ENCODE data around the gene NMBR.

GRCh38 chr6:139587965-139588585 is 213.6 kb upstream of the CITED2 start:
- PRO-cap = no peak
- RAMPAGE, long total RNA, 4 experiments = no peak in any of the 4 experiments

GRCh38 chr6:139656001-139656424 is 281.6 kb upstream of the CITED2 start:
- PRO-cap = bidirectional peak, plus-strand start at chr6:139656337, minus-strand start at chr6:139656208
- RAMPAGE, long total RNA, 4 experiments = no peak in any of the 4 experiments

DNA sequence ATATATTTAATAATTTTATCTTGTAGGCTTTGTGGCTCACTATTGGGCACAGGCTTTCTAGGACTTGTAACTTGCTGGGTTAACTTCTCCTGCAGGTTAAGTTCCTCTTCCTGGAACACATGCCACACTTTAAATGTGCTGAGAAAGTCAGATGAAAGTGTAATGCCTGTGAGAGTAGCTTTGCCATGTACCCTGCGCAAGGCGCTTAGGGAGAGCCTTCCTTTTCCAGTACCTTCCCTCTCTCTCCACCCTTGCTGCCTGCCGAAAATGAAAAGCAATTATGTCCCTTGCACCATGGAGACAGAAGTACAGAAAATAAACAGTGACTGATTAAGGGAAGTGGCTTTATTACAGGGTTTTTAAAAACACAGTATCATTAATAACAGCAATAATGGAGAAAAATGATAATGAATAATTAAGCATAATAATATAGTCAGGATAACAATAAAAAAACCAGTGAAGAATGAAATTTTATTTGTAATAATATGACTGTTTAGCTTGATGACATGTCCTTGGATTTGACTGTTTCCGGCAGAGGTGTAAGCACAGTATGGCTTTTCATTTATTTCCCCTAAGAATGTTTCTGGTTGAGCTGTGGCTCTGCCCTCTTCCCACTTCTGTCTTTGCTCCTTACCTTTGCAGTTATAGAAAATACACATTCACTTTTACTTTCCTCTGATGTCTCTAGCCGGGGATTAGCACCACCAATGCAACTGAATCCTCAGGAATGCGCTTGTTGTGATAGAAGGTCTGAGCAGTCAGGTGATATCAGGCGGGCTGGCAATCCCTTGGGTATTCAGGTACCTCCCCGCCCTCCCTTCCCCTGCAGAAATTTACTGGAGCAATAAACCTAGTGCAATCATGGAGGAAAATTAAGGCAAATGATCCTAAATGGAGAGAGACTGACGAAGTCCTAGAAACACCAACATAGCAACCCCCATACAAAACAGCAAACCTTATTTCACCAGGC is 472.4 kb upstream of the CITED2 start:
- PRO-cap = no peak
- RAMPAGE, long total RNA, 4 experiments = no peak in any of the 4 experiments

DNA sequence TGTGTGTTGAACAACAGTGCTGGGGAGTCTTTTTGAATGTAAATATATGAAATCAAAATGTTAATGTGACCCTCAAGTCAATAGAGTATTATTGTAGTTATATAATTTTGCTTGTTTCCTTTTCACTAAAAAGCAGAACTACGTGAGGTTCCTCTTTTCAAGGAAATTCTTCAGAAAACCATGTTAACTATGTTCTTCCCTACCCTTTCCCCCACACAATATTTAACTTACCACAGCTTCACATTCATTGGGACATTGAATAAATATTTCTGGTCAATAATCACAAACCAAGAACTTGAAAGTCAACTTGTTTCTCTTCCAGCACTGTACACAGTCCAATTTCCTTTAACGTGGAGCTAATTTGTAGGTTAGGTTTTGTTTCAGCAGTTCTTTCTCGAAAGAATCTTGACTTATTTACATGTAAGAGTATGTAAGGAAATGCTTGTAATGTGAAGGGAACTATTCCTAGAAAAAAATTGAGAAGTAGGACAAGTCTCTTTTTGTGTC is 946.0 kb upstream of the CITED2 start:
- PRO-cap = no peak
- RAMPAGE, long total RNA, 4 experiments = no peak in any of the 4 experiments

DNA sequence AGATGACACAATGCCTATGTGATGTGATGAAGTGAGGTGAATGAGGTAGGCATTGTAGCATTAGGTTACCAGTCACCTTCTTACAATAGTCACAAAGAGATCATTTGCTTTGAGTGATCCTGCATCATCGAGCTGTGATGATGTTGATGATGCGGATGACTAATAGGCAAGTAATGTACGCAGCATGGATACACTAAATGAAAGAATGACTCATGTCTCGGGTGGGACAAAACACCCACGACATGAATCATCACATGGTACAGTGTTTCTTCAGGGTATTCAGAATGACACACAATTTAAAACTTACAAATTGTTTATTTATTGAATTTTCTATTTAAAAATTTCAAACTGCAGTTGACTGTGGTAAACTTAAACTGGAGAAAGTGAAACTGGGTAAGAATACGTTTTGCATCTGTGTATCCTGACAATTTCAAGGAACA is 806.2 kb upstream of the GJE1 start:
- PRO-cap = no peak
- RAMPAGE, long total RNA, 4 experiments = no peak in any of the 4 experiments

DNA sequence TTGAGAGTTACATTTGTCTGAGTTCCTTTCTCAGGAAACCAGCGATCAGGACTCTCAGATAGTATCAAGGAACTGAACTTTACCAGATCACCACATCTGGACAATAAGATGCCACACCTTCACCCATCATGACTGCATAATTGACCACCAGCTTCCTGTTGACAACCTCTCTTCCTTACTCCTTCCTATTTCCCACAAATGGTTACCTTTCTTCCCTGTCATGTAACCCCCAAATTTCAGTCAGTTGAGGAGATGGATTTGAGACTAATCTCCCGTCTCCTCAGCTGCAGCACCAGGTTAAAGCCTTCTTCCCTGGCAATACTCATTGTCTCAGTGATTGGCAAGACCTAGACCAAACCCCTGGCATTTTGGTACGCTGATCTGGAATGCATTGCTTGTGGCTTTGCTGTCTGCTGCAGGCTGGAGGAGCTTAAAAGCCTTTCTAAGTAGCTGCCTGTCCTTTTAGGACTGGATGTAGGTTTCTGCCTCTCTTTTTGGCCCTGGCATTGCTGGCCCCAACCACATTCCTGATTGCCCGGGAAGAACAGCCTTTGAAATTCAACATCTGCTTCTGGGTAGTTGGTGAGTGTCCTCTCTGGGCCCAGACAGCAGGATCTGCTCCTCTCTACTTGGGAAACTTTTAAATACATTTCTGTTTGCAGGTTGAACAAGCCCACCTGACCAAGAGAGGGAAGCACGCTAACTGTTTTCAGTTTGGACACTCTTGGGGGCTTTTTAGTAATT is 729.6 kb upstream of the GJE1 start:
- PRO-cap = no peak
- RAMPAGE, long total RNA, 4 experiments = no peak in any of the 4 experiments

DNA sequence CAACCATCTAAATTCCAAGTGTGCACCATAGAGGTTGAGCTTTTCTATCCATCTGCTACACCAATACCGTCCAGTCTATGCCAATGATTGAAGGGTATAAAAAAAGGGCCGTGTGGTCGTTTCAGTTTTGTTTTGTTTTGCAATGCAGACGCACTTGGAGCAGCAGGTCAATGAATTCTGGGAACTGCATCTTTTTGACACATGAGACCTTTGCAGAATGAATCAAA is 650.0 kb upstream of the GJE1 start:
- PRO-cap = no peak
- RAMPAGE, long total RNA, 4 experiments = no peak in any of the 4 experiments

DNA sequence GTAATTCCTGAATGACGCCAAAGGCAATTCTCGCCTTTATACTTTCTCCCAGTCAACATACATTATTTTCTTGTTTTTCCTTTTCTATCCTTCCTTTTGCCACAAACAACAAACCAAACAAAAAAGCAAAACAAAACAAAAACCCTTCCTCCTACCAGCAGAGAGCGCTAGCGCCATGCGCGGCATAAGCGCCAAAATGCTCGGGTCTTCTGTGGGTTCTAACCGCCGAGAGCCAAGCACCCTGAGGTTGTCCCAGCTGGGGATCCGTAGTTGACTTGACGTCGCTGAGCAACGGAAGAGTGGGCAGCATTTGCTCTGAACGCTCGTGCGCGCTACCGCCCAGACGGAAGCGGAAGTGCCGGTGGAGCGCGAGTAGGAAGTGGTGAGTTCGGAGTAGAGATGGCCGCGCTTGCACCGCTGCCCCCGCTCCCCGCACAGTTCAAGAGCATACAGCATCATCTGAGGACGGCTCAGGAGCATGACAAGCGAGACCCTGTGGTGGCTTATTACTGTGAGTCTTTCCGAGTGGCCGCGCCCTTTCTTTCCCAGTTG is at the start of gene NMBR:
TSS of gene NMBR (minus strand) at position 234 of the 552 bp plus-strand sequence.
- PRO-cap = bidirectional peak, plus-strand start at position 375 of the sequence, minus-strand start at position 220 of the sequence
- RAMPAGE, long total RNA, 4 experiments = start-site peak on the plus strand in 3 of 4 experiments, centred at positions 373 to 377 of the sequence, 89 to 274 reads per replicate

GRCh38 chr6:142377077-142377716 is 75.4 kb downstream of the ADGRG6 start:
- PRO-cap = no peak
- RAMPAGE, long total RNA, 4 experiments = no peak in any of the 4 experiments

DNA sequence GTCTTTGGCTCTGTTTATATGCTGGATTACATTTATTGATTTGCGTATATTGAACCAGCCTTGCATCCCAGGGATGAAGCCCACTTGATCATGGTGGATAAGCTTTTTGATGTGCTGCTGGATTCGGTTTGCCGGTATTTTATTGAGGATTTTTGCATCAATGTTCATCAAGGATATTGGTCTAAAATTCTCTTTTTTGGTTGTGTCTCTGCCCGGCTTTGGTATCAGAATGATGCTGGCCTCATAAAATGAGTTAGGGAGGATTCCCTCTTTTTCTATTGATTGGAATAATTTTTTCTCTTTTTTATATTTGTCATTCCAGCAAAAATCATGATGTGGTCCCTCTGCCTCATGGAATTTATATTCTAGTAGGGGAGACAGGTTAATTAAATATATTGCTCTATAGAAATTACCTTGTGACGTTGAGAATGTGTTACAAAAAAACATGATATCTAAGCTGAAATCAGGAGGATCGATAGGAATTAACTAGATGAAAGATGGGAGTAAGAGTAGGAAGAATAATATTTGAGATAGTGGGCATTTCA is 122.7 kb downstream of the ADGRG6 start:
- PRO-cap = no peak
- RAMPAGE, long total RNA, 4 experiments = no peak in any of the 4 experiments

- PRO-cap = no peak
- RAMPAGE, long total RNA, 4 experiments = no peak in any of the 4 experiments
These were observed 268.5 kb downstream of the ADGRG6 start for GRCh38 chr6:142570155-142570797.

DNA sequence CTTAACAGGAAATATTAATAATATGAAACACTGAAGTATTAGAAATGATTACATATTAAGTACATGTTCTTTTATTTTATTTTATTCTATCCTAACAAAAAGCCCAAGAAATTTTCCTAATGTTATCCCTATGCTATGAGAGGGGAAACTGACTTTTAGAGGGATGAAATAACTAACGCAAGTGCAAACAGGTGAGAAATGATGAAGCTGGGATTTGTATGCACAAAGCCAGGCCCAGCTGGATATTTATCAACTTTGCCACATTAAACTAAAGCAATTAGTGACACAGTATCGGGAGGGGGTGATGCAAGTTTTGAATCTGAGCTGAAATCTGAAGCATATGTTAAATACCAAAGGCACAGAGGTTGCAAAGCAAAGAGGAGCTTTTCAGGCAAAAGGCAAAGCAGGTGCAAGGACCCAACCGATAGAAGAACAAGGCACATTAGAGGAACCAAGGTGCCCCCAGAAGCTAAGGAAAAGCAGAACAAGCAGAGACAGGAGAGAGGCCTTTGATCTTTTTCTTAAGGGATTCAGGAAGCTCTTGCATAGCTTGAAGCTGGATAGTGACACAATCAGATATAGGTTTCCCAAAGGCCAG is 207.6 kb downstream of the HIVEP2 start:
- PRO-cap = no peak
- RAMPAGE, long total RNA, 4 experiments = no peak in any of the 4 experiments

DNA sequence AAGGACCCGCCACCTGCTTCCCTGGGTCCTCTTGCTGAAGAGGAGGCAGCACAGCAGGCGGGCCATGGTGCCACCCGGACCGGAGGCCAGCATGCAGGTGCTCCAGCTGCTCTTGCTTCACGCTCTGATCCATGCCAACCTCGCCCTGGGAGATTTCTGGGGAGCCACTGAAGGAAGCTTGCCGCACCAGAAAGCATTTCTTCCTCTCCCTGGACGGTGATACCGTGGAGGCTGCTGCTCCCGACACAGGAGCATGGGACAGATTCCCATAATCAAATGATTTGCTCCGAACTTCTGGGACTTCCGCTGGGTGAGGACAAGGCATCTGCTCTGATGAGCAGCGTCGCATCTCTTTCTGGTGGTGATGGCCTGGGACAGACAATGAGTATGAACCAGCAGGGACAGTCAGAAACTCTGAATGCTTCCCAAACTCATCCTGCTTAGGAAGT is 173.6 kb downstream of the HIVEP2 start:
- PRO-cap = no peak
- RAMPAGE, long total RNA, 4 experiments = no peak in any of the 4 experiments

DNA sequence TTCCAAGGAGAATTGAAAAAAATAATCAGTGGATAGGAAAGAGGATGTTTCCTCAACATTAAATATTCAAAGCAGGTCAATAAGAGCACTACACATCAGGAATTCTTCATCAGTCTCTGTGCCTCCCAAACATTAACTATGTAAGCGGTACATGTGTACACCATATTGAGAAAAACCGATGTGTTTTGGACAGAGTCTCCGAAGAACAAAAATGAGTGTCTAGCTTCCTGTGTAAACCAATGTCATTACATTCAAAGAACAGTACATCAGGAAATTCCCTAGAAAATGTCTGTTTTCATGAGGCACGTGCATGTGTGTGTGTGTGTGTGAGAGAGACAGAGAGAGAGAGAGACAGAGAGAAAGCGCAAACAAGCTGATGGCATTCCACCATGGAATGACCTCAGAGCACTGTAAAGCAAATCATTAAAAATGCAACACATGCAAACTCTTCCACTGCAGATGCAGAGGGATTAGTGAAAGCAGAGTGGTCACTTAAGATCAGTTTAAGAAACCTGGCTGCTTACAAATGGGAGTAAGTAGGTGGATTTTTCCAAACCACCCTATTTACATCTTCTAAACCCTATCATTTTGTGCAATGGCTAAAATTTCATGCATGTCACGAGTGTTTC is 134.0 kb downstream of the HIVEP2 start:
- PRO-cap = no peak
- RAMPAGE, long total RNA, 4 experiments = no peak in any of the 4 experiments

GRCh38 chr6:142838850-142839397 is 106.1 kb downstream of the HIVEP2 start:
- PRO-cap = unidirectional peak, plus-strand start at chr6:142839129
- RAMPAGE, long total RNA, 4 experiments = no peak in any of the 4 experiments

- PRO-cap = bidirectional peak, plus-strand start at chr6:142872322, minus-strand start at chr6:142872038
- RAMPAGE, long total RNA, 4 experiments = no peak in any of the 4 experiments
These were observed 73.0 kb downstream of the HIVEP2 start for GRCh38 chr6:142871858-142872441.

- PRO-cap = unidirectional peak, plus-strand start at chr6:142872656
- RAMPAGE, long total RNA, 4 experiments = no peak in any of the 4 experiments
These were observed 72.5 kb downstream of the HIVEP2 start for GRCh38 chr6:142872442-142872951.

GRCh38 chr6:142878293-142878934 is 66.6 kb downstream of the HIVEP2 start:
- PRO-cap = no peak
- RAMPAGE, long total RNA, 4 experiments = no peak in any of the 4 experiments

DNA sequence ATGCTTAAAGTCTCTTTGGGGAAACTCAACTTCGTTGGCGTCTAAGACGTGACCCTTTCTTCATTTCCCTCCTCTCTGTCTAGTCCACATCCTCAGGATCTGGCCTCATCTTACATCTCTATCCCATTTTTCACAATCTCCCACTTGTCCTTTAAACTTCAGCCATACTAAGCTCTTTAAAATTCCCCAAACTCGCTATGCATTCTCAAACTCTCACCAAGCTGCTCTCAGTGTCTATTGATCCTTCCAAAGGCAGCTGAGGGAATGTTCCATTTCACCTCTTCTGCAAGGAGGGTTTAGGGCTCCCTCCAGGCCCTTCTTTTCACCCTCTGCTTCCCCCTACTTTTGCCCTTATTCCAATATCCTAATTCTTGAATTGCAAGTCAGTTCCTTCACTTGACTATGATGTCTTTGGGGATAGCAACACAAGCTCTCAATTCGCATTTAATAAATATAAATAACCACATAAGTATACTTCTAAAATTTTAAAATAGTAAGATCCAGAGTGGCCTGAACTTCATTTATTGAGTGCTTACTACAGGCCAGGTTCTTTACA is 22.9 kb downstream of the HIVEP2 start:
- PRO-cap = no peak
- RAMPAGE, long total RNA, 4 experiments = no peak in any of the 4 experiments

DNA sequence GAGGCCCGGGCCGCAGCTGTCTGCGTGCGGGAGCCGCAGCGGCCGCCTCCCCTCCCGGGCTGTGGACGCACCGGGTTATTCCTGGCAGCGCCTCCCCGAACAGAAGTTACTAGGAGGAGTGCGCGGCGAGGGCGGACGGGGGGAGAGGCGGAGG is 1.1 kb upstream of the HIVEP2 start:
- PRO-cap = bidirectional peak, plus-strand start at position 102 of the sequence, minus-strand start at position 101 of the sequence
- RAMPAGE, long total RNA, 4 experiments = no peak in any of the 4 experiments